Epithelial cell of alveolus of lung (primary cell): ENCODE results near the genes TCAIM, ZKSCAN7 and ZNF501.

DNA sequence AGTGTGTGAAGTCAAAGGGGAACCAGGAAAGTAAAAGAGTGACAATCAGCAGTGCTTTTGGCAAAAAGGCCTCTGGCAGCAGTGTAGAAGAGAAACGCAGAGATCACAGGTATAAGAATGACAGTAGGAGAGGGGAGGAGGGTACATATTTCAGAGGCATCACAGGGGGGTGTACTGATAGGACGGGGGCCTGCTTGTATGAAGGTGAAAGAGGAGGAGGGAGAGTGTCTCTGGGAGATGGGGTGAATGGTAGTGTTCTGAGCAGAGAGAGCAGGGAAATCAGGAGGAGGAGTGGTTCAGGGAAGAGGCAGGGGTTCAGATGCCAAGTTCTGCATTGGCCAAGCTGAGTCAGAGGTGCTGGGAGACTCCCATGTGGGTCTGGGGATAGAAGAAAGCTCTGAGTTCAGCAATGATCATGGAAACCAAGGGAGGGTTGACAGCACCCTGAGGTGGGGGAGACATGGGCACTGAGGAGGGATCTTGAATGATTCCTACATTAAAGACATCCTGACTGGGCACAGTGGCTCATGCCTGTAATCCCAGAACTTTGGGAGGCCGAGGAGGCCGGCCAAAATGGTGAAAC, 3.0 kb downstream of the CYP8B1 start:
- RAMPAGE, long total RNA: no peak
- RRBS: no CpG with 5 or more reads among the region's 4 CpGs

GRCh38 chr3:42874606-42875121, 1.0 kb downstream of the CYP8B1 start:
- RAMPAGE, long total RNA: no peak
- RRBS: no CpG with 5 or more reads among the region's 10 CpGs

- RAMPAGE, long total RNA: no peak
- RRBS: no CpG with 5 or more reads among the region's 4 CpGs
Observed at GRCh38 chr3:42996546-42997198, 17.6 kb downstream of the GASK1A start.

- RAMPAGE, long total RNA: no peak
- RRBS: no CpG with 5 or more reads among the region's 11 CpGs
Observed at GRCh38 chr3:43024116-43025106, 45.3 kb downstream of the GASK1A start.

DNA sequence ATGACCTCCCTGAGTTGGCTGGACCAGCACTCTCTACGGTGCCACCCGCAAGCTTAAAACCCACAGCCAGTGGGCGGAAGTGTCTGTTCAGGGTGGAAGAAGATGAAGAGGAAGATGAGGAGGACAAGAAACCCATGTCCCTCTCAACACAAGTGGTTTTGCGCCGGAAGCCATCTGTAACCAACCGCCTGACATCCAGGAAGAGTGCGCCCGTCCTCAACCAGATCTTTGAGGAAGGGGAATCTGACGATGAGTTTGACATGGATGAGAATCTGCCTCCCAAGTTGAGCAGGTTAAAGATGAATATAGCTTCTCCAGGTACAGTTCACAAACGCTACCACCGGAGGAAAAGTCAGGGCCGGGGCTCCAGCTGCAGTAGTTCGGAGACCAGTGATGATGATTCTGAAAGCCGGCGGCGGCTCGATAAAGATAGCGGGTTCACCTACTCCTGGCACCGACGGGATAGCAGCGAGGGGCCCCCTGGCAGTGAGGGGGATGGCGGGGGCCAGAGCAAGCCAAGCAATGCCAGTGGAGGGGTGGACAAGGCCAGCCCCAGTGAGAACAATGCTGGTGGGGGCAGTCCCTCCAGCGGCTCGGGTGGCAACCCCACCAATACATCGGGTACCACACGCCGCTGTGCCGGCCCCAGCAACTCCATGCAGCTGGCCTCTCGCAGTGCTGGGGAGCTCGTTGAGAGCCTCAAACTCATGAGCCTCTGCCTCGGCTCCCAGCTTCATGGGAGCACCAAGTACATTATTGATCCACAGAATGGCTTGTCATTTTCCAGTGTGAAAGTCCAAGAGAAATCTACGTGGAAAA, 61.4 kb downstream of the SNRK start:
- RAMPAGE, long total RNA: no peak
- RRBS: 96% methylated on average over 2 of the region's 32 CpGs

GRCh38 chr3:43351425-43352615, 65.5 kb downstream of the SNRK start:
- RAMPAGE, long total RNA: no peak
- RRBS: no CpG with 5 or more reads among the region's 7 CpGs

- RAMPAGE, long total RNA: no peak
Observed at GRCh38 chr3:43353846-43354116, 67.4 kb downstream of the SNRK start.

GRCh38 chr3:43354117-43354480, 67.8 kb downstream of the SNRK start:
- RAMPAGE, long total RNA: no peak
- RRBS: no CpG with 5 or more reads among the region's 1 CpG

GRCh38 chr3:43417099-43417905, 131.0 kb downstream of the SNRK start:
- RAMPAGE, long total RNA: no peak
- RRBS: no CpG with 5 or more reads among the region's 18 CpGs

GRCh38 chr3:43624599-43625388, 3.0 kb upstream of the ANO10 start:
- RAMPAGE, long total RNA: no peak
- RRBS: no CpG with 5 or more reads among the region's 6 CpGs

DNA sequence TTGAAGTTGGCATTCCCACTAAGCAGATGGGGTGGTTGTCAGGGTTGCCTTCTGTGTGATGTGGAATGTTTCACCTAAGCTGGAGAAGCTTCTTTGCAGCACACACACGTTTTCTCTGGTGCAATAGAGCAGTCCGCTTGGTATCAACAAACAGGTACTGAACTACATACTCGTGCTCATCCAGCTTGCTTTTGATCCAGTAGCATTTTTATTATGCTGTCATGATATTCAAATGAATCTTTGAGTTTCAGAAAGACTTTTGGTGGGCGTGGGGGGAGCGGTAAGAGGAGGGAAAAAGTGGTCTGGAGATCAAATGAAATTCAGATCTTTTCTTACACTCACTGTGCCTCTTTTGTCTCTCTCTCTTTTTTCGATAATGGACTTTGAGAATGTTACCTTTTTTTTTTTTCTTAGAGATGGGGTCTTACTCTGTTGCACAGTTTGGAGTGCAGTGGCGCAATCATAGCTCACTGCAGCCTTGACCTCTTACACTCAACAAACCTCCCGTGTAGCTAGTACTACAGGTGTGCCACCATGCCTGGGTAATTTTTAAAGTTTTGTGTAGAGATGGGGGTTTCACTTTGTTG, 15.4 kb downstream of the ABHD5 start:
- RAMPAGE, long total RNA: no peak
- RRBS: no CpG with 5 or more reads among the region's 8 CpGs

- RAMPAGE, long total RNA: no peak
- RRBS: no CpG with 5 or more reads among the region's 9 CpGs
Observed at GRCh38 chr3:43714691-43715276, 24.0 kb downstream of the ABHD5 start.

GRCh38 chr3:43996215-43996614, 245.5 kb upstream of the TOPAZ1 start:
- RAMPAGE, long total RNA: no peak
- RRBS: 9% methylated on average over 4 of the region's 29 CpGs

- RAMPAGE, long total RNA: no peak
- RRBS: 1% methylated on average over 3 of the region's 37 CpGs
Observed at GRCh38 chr3:44338627-44339233, at the start of gene TCAIM. TSS of gene TCAIM (plus strand) at chr3:44338766.

- RAMPAGE, long total RNA: no peak
- RRBS: no CpG with 5 or more reads among the region's 7 CpGs
Observed at GRCh38 chr3:44468504-44469073, 8.9 kb downstream of the ZNF445 start.

DNA sequence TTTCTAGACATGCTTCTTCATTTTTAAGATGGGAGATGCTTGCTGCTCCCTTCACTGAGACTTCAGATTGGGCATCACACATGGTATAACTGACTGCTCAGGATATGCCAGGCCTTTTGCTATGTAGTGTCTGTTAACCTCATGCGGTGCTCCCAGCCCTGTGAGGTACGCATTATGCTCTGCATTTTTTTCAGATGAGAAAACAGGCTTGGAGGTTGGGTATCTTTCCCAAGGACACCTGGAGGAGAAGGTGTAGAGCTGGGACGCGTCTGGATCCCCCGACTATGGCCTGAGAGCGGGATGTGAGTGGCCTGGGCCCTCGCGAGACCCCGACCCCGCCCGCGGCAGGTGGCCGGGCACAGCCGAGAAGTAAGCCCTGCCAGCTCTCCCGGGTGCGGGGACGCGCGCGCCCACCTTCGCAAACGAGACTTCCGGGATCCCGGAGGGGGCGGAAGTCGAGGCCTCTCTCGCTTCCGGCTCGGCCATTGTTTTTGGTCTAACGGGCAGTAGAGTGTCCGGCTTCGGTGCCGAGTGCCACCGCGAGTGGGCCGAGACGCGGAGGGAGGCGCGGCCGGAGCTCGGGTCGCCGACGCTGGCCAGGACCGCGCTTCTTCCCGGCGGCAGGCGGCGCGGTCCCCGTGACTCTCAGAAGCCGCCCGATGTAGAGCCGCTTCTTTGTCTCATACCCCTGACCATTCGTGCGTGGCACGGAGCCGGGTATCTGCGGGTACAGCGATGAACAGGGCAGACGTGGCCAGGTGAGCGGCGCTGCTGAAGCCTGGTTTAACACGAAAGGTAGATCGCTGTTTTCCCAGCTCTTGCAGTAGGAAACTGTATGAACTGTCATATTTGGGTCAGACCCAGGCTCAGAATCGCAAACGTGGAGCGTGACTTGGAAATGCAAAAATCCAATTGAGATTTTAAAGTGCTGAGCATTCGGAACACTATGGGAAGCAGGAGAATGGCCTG, at the start of gene ZKSCAN7:
Gene ZKSCAN7 (plus strand): TSS at position 470 of the 969 bp plus-strand sequence.
- RAMPAGE, long total RNA: no peak
- RRBS: 1% methylated on average over 37 of the region's 71 CpGs

DNA sequence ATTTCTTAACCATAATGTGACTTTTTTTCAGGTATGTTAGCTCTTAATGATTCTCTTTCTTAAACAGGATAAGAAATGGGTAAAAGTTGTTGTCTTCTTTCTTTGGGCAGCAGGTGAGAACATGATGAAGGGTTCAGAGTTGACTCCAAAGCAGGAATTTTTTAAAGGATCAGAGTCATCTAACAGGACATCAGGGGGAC, 14.7 kb downstream of the ZKSCAN7 start:
- RAMPAGE, long total RNA: no peak

GRCh38 chr3:44729255-44729801, at the start of gene ZNF501:
TSS of gene ZNF501 (plus strand) at chr3:44729635.
- RAMPAGE, long total RNA: no peak
- RRBS: no CpG with 5 or more reads among the region's 42 CpGs

- RAMPAGE, long total RNA: no peak
- RRBS: no CpG with 5 or more reads among the region's 4 CpGs
Observed at GRCh38 chr3:44951735-44952217, 24.2 kb downstream of the ZDHHC3 start.

GRCh38 chr3:44996480-44997287, 20.6 kb downstream of the EXOSC7 start:
- RAMPAGE, long total RNA: no peak
- RRBS: no CpG with 5 or more reads among the region's 10 CpGs